ENCODE measurements around the gene SLC35E3.

DNA sequence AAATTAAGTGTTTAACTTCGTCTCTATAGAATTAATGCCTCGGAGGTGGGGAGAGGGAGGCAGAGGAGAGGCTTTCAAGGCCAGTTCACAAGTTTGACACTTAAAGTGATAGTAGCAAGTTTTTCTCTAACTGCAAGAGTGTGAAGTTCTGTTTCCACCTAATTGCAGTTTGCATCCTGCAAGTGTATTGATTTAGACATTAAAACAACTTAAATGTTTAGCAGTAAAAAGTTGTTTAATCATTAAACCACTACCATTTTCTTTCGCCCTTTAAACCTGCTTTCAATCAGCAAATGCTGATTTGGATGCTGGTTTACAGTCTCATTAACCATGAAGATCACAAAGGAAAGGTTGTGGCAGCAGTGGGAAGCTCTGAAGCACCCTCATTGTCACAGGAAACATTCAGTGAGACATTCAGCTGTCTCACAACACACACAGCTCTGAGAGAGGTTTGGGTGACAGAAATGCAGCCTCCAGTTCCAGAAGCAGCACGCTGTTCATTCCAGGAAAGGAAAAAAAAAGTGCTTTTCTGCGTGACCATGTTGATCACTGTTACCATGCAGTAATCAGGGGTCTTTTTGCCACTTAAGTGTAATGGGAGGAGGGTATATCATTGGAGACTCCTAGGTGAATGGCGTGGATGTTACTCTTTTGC lies 102.2 kb downstream of the HMGA2 start:
- RRBS = no CpG with 5 or more reads among the region's 6 CpGs

GRCh38 chr12:66128717-66129247 lies 1.8 kb downstream of the LLPH start:
- RRBS = no CpG with 5 or more reads among the region's 4 CpGs

GRCh38 chr12:66168573-66169018 lies 1.2 kb downstream of the TMBIM4 start:
- RRBS = no CpG with 5 or more reads among the region's 7 CpGs

DNA sequence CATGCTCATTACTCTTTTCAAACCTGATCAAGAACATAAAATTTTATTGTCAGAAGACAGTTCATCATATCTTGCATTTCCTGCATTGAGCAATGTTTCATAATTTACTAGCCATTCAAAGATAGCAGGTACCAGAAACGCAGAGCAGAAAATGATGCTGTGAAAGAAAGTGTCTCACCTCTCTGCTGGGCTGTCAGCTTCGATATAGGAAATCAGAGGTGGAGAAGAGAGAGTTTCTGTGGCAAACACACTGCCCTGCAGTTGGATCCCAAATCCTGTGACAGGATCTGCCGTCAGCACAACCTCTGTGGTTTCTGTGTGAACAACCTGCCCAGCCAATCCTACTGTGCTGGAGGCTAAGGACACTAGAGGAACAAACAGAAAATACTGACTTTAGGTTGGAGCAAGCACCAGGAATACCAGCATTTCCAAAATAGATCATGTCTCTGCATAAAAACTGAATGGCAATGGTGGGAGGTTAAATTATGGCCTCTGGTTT lies 142.9 kb downstream of the HELB start:
- RRBS = no CpG with 5 or more reads among the region's 3 CpGs

DNA sequence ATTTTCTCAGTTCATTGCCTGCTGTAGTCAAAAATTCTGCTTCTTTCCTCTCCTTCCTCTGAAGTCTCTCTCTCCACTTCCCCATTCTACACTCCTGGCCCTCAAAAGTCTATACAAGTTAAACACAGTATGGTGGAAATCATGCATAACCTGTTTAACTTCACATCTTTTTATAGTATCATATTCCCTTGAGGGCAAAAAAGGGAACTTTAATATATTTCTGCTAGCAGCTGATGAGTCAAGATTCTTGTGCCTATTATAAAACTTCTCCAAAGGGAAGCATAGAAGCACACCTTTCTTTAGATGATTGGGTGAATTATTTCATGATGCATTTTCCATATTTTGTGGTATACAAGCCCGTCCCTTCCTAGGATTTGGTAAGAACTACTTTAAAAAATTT lies 16.6 kb downstream of the GRIP1 start:
- RRBS = no CpG with 5 or more reads among the region's 1 CpG

- RRBS = no CpG with 5 or more reads among the region's 1 CpG
Measured at GRCh38 chr12:66909223-66909613, 230.3 kb upstream of the GRIP1 start.

DNA sequence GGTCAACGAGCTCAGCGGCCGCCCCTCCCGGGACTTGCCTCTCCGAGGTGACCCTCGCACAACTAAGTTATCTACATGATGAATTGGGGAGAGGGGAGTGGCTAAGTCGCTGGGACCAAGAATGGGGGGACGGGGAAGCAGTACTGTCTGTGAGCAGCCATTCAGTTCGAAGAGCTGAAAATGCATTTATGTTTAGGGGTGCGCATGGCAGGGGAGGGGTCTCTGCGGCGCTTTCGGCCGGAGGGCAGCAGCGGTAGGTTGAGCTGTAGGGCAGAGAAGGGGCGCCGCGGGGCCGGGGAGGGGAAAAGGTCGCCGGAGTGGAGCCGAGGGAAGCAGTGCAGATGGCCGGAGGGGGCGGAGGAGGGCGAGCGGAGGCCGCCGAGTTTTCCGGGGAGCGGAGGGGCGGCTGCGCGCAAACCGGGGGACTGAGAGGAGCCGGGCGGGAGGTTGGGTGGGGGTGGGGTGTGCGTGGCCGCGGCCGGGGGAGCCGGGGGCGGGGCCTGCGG lies 330 bp upstream of the DYRK2 start:
- RRBS = 3% methylated on average over 20 of the region's 43 CpGs

DNA sequence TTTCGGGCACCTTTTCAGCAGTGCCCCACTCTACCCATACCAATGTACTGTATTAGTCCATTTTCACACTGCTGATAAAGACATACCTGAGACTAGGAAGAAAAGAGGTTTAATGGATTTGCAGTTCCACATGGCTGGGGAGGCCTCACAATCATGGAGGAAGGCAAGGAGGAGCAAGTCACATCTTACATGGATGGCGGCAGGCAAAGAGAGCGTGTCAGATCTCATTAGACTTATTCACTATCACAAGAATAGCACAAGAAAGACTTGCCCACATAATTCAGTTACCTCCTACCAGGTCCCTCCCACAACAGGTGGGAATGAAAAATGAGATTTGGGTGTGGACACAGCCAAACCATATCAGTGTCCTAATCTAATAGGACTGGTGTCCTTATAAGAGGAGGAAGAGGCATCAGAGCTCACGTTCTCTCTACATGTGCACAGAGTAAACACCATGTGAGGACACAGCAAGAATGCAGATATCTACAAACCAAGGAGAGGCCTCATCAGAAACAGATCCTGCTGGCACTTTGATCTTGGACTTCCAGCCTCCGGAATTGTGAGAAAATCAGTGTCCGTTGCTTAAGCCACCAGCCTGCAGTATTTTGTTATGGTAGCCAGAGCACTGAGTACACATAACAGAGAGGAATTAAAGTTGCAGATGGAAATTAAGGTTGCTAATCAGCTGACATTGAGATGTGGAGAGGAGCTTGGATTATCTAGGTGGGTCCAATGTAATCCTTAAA lies 25.9 kb downstream of the DYRK2 start:
- RRBS = no CpG with 5 or more reads among the region's 6 CpGs

GRCh38 chr12:67766485-67766684 lies 117.8 kb downstream of the DYRK2 start:
- RRBS = no CpG with 5 or more reads among the region's 1 CpG

DNA sequence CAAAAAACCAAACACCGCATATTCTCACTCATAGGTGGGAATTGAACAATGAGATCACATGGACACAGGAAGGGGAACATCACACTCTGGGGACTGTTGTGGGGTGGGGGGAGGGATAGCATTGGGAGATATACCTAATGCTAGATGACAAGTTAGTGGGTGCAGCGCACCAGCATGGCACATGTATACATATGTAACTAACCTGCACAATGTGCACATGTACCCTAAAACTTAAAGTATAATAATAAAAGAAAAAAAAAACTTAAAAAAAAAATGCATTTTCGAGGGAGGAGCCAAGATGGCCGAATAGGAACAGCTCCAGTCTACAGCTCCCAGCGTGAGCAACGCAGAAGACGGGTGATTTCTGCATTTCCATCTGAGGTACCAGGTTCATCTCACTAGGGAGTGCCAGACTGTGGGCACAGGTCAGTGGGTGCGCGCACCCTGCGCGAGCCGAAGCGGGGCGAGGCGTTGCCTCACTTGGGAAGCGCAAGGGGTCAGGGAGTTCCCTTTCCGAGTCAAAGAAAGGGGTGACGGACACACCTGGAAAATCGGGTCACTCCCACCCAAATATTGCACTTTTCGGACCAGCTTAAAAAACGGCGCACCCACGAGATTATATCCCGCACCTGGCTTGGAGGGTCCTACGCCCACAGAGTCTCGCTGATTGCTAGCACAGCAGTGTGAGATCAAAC lies 251.5 kb downstream of the DYRK2 start:
- RRBS = no CpG with 5 or more reads among the region's 26 CpGs

GRCh38 chr12:68364729-68365961 lies 33.0 kb upstream of the MDM1 start:
- RRBS = 5% methylated on average over 4 of the region's 28 CpGs

DNA sequence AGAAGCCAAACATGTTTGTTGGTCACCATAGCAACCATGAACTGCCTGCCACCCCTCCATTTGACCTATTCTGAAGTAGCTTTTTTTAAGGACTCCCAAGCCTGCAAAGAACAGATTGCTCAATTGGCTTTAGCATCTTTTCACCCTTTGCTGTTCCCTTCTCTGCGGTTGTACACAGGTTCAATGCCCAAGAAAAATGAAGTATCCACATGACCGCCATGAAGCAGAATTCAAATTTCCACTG lies 35.9 kb upstream of the MDM1 start:
- RRBS = no CpG with 5 or more reads among the region's 2 CpGs

DNA sequence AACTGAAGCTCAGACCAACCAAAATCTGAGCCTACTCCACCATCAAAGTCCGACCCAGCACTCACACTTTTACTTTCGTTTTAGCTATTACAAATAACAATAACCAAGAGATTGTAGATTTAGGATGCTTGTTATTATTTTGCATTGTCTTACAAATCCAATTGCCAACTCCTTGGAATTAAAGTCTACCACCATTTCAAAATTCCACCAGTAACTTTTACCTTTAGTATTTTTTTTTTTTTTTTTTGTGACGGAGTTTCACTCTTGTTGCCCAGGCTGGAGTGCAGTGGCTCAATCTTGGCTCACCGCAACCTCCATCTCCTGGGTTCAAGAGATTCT lies 130.8 kb upstream of the MDM1 start:
- RRBS = no CpG with 5 or more reads among the region's 4 CpGs

DNA sequence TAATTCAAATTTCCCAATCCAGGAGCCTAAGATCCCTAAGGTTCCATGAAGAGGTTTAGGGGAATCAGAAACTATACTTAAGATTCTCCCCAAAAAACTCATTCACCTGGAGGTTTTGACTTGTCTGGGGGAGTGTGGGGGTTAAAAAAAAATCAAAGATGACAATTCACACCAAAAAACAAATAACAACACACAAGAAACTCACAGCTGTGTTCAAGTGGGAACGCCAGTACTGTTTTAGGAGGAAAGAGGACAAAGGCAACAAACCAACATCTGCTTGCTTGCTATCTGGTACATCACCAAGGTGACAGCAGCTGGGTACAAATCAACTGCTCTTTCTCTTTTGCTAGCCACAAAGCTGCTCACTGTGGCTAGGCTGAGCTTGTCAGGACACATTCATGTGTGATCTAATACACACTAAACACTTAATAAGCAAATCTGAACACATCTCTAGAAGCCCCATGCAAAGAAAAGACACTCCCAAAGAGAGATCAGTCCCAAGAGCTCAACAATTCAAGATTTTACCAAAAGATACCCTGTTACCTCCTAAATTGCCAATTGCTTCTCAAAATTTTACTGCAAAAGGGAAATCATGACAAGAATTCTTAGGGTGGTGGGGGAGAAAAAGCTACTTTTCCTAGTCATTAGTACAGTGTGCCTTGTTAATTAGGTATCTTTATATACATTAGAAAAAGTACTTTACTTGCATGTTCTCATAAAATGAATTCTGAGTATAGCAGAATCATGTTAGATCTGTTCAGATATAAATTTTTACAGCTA lies 127.9 kb upstream of the RAP1B start:
- RRBS = no CpG with 5 or more reads among the region's 1 CpG

- RRBS = no CpG with 5 or more reads among the region's 3 CpGs
Measured at GRCh38 chr12:68506696-68507160, 104.0 kb upstream of the RAP1B start.

DNA sequence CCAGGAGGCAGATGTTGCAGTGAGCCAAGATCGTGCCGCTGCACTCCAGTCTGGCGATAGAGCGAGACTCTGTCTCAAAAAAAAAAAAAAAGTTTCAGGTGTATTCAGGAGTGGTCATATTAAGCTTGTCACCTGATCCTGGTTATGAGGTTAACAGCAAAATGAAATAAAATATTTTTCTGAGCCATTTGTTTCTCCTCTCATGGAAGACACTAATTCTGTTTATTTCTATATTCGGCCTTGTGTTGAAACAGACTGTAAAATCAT lies 15.1 kb downstream of the RAP1B start:
- RRBS = no CpG with 5 or more reads among the region's 5 CpGs

GRCh38 chr12:68745708-68746489 lies at the start of gene SLC35E3:
Gene SLC35E3 (plus strand): TSS chr12:68746176.
- RRBS = 2% methylated on average over 17 of the region's 53 CpGs

GRCh38 chr12:68855945-68856519 lies 48.1 kb downstream of the MDM2 start:
- RRBS = no CpG with 5 or more reads among the region's 4 CpGs

DNA sequence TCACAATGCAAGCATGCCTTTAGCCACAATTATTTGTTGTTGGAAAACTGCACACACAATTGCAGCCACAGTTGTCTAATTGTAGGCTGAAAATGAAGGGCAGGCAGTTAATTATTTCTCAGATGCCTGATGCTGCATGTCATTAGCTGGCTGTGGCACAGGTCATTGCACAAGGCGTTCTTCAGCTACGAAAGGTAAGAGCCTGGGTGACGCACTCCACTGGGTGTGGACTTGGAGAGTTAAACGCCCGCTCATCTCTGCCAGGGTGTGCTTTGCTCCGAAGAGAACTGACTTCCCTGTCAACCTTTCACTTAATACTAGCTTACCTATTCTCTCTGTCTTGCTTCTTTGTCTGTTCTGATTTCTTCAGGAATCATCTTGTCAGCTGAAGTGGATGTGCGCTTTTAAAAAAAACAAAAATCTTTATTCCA lies 91.4 kb upstream of the CPM start:
- RRBS = no CpG with 5 or more reads among the region's 7 CpGs

DNA sequence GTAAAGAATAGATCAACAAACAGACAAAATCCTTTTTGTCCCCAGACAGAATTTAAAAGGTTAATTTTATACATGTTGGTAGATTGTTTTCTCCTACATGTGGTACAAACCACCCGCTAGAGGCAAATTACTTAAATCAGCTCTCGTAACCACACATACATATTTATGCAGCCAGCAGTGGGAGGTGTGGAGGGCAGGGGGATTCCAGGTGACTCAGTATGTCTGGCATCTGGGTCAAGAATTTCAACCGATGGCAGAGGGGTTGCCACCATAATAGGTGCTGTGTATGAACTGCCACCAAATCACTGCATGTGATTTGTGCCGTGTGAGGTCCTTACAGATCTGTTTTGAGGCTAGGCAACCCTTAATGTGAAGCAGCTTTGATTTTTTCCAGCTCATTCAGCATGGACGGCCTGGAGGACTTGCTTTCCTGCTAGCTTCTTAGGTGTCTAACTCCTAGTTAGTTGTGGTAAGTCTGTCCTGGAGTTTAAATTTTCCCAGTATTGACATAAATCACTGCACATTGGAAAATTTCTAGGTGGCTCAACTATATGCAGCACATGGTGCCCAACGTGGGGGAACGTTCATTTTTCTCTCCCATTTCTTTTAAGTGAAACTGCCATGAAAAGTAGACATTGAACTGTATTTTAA lies 120.1 kb upstream of the CPM start:
- RRBS = no CpG with 5 or more reads among the region's 7 CpGs

Data from pericardium (tissue), 1 donor.